Neuron (in vitro differentiated cells): ENCODE data around the gene MAP3K8.

DNA sequence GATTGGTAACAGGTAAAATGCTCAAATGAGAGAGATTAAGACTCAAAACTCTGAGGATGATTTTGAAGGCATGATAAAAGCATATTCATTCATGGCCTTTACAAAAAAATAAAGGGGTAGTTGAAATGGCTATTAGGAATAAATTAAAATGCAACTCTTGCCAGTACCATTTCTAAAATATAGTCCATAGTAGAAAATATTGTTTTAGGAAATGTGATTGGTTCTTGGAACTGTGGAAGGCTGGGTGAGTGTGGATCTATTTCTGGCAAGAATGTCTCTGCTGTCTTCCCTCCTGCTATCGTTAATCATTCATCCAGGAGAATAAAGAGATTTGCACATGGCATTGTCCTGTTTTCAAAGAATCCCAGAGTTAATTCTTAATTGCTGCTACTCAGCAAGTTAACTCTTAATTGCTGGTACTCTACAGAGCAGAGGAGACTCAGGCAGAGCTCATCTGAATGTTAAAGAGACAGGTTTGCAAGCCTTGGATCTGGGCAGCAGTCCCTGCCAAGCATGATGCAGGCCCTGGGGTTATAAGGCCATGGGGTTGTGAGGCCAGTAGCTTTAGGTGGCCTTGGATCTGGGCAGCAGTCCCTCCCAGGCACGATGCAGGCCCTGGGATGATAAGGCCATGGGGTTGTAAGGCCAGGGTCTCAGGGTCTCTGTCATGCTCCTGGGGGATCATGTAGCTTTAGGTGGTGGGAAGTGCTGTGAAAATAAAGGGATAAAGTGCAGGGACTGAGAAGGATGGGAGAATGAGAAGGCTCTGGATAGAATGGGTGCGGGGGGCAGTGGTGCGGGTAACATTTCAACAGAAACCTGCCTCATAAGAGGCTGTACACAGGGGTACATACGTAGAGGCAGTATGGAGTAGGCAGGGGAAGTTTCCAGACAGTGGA is 162.4 kb downstream of the SVIL start:
- PRO-cap: no peak

GRCh38 chr10:29480440-29480894 is 154.3 kb downstream of the SVIL start:
- PRO-cap: no peak

DNA sequence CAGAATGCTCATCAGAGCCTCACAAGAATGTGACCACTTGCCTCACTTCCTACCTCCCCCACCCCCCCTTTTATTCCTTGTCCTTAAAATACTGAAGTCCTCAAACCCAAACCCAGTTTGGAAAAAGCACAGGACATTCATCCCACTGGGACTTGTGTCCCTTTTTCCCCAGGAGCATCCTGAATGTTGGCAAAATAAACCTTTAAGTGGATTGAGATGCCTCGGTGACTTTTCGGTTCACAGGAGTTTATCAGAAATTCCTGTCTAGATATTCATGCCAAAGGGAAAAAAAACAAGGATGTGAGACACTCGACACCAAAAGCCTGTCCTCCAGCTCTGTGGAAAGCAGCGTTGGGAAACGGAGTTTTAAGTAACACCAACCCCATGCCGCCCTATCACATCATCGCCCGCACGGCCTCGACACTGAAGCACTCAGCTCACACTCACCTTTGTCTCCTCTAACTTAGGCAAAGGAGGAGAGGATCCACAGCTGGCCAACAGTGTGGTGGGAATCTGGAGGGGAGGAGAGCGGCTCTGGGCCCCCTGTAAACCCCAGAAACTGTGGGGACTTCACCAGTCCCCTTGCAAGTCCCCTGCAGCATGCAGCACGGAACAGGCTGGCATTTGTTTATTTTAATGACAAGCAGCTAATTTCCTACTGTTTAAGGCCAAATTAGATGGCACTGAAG is 45.8 kb downstream of the SVIL start:
- PRO-cap: no peak

GRCh38 chr10:29619003-29619866 is 15.5 kb downstream of the SVIL start:
- PRO-cap: no peak

GRCh38 chr10:29629833-29630879 is 4.6 kb downstream of the SVIL start:
- PRO-cap: no peak

- PRO-cap: no peak
These were observed 12.3 kb upstream of the SVIL start for GRCh38 chr10:29647146-29647480.

DNA sequence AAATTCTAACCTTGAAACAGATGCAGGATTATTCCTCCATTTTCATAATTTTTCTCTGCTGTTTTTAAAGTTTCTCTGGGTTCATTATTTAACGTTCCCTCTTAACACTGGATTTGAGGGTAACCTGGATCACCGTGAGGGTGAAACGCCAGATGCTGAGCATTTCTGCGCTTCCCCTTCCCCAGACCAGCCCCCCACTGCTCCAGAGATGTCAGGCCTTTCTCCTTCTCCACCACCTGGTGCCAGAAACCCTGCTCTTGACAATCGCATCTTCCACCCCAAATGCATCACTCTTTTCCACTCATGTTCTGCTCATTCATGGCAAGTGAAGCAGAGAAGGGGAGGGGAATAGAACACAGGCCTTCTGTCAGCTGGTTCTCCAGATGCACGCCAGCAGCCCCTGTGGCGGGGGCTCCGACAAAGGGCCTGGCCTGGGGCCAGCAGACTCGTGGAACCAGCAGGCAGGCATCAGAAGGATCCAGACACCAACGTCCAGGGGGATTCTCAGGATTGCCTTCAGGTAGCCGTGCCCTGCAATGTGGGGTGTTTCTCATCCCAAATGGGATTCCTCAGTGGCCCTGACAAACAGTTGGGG is 68.5 kb upstream of the SVIL start:
- PRO-cap: bidirectional peak, plus-strand start at position 471 of the sequence, minus-strand start at position 199 of the sequence

GRCh38 chr10:29736147-29737421 is 101.8 kb upstream of the SVIL start:
- PRO-cap: bidirectional peak, plus-strand start at chr10:29736508, minus-strand start at chr10:29736435; bidirectional peak, plus-strand start at chr10:29737108, minus-strand start at chr10:29736935

DNA sequence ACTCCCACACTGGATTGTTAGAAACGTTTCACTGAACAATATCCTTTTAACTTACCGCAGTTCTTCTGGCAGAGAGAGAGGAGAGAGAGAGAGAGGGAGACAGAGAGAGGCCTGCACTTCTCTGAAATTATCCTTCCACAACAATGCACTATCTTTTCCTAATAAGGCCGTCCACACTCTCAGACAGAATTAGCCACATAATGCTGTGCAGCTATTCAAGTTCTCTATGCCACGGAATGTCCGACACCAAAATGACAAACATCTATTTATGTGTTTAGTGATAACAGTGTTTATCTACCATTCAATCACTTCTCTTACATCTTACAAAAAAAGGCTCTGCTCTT is 160.0 kb upstream of the SVIL start:
- PRO-cap: no peak

DNA sequence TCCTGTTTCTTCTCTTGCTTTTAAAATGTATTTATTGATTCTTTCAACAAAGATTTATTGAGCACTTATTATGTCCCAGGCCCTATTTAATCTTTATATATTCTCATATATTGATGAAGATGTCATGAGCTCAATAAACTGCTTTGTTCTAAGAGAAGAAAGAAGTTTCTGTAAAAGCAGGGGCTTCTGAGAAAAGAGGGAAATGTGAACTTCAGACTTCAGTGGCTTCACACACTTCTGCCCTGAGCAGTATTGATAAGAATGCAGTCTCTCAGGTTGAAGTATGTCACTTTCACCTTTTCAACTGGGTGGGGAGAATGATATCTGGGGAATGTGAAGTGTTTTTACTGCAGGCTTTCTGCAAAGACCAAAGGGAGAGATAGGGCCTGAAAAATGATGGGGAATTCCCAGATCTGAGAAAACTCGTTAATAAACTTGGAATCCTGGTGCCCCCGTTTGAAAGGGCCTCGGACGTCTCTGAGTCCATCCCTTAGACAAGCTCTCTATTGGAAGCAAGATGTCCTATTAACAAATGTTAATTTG is 193.8 kb downstream of the JCAD start:
- PRO-cap: no peak

GRCh38 chr10:29996524-29997014 is 62.8 kb downstream of the JCAD start:
- PRO-cap: no peak

DNA sequence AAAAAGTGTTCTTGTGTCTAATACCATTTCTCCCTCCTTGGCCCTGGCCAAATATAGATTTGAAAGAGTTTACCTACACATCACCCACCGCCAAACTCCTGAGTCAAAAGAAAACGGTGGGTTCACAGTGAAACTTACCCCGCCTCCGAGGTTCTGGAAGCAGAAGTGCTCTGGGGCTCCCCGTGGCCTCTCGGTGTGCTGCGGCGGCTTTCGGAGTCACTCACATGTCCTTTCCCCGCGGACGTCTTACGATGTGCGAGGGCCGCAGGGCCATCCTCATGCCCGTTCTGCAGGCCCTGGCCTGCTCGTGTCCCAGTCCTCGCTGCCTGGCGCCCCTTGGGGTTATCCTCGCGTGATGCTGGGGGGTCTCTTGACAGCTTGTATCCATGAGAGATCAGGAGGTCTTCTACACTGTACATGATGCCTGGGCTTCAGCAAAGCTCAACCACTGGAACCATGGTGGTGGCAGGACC is 12.0 kb downstream of the JCAD start:
- PRO-cap: no peak

GRCh38 chr10:30063025-30063523 is 3.7 kb upstream of the JCAD start:
- PRO-cap: no peak

DNA sequence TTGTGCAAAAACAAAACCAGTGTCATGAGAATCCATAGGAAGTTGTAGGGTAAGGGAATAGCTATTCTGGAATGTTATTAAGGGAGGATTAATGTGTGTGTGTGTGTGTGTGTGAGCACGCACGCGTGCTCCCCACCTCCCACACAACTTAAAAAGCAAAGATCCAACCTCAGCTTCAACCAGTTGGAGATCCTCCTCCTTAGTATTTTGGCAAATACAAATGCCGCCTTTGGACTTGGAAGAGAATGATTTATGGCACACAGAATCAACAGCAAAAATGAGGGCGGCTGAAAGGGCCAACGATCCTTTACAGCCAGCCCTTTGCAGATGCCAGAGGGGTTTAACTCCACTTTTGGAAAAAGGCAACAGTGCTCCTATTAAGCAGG is 56.5 kb upstream of the JCAD start:
- PRO-cap: no peak

DNA sequence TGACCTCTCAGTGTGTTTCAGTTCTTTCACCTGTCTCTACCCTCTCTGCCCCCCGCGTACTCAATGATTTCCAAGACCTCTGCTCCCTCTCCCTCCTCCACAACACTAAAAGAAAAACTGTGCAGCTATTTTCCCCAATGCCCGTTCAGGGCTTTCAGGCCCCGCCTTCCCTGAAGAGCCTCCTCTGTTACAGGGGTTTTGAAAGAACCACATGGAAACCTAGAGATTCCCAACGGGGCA is 128.7 kb downstream of the MTPAP start:
- PRO-cap: no peak

- PRO-cap: no peak
These were observed 10.6 kb upstream of the MTPAP start for GRCh38 chr10:30359548-30360198.

DNA sequence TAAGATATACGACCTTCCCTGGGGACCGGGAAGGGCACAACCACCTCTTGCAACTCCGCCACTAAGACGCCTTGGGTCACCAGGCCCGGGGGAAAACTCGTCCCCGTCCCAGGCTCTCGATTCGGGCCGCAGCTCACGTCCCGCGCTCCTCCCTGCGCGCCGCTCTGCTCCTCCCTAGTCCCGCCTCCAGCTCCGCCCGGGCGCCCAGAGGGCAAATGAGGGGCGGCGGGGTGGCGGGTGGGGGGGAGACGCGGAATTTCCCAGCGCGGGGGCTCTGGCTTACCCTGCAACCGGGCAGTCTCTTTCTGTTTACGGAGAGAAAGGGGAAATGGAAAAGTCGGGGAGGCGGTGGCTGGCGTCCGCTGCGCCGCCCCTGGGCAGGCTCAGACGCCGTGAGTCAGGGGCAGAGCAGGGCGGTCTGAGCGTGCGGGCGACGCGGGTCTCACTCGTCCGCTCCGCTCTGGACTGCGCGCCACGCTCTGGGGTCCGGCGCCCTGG is at the start of gene MAP3K8:
TSS of gene MAP3K8 (plus strand) at position 445 of the 498 bp plus-strand sequence.
- PRO-cap: bidirectional peak, plus-strand start outside the sequence, minus-strand start at position 166 of the sequence; bidirectional peak, plus-strand start at position 445 of the sequence, minus-strand start at position 420 of the sequence

- PRO-cap: no peak
These were observed 127 bp downstream of the MAP3K8 start for GRCh38 chr10:30434238-30434384.

DNA sequence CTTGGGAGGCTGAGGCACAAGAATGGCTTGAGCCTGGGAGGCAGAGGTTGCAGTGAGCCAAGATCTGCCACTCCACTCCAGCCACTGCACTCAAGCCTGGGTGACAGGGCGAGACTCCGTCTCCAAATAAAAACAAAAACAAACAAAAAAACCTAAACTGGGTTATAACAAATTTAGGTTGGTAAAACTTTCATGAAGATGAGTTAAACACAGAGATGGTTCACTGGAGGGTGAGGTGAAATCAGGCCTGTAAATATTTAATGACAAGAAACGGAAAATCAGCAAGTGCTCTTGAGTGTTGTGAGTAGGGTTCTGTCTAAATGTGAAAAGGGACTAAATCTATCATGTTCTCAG is 11.3 kb downstream of the MAP3K8 start:
- PRO-cap: no peak

GRCh38 chr10:30453635-30454193 is 19.7 kb downstream of the MAP3K8 start:
- PRO-cap: no peak